HT-29 (cell line): ENCODE measurements around a stretch of chr18.

GRCh38 chr18:58381634-58382124 lies 247.2 kb downstream of the ALPK2 start:
- RAMPAGE, long total RNA: no peak

GRCh38 chr18:58414739-58415393 lies 214.0 kb downstream of the ALPK2 start:
- RAMPAGE, long total RNA: no peak

DNA sequence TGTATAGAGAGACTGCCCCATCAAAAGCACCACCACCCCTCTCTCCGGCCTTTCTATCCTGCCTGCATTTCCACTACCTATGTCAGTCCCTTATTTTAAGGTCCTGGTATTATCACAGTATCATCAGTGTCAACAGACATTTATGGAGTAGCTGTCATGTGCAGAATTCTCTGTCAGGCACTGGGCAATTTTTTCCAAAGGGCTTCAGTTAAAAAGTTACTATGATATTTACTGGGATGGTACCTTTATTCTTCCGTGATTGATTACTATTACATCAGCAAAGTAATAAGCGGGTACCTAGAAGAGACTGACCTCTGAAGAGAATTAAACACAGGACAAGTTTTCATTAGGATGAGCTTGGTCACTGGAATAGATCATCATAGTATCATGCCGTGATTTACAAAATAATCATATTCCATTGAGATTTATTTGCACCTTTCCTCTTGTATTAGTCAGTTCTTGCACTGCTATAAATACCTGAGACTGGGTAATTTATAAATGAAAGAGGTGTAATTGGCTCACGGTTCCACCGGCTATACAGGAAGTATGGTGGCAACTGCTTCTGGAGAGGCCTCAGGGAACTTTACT lies 88.2 kb downstream of the ALPK2 start:
- RAMPAGE, long total RNA: no peak

GRCh38 chr18:58541459-58542206 lies 87.3 kb downstream of the ALPK2 start:
- RAMPAGE, long total RNA: no peak

GRCh38 chr18:58579508-58580190 lies 49.2 kb downstream of the ALPK2 start:
- RAMPAGE, long total RNA: no peak

- RAMPAGE, long total RNA: no peak
Observed at GRCh38 chr18:58623954-58624640, 4.8 kb downstream of the ALPK2 start.

DNA sequence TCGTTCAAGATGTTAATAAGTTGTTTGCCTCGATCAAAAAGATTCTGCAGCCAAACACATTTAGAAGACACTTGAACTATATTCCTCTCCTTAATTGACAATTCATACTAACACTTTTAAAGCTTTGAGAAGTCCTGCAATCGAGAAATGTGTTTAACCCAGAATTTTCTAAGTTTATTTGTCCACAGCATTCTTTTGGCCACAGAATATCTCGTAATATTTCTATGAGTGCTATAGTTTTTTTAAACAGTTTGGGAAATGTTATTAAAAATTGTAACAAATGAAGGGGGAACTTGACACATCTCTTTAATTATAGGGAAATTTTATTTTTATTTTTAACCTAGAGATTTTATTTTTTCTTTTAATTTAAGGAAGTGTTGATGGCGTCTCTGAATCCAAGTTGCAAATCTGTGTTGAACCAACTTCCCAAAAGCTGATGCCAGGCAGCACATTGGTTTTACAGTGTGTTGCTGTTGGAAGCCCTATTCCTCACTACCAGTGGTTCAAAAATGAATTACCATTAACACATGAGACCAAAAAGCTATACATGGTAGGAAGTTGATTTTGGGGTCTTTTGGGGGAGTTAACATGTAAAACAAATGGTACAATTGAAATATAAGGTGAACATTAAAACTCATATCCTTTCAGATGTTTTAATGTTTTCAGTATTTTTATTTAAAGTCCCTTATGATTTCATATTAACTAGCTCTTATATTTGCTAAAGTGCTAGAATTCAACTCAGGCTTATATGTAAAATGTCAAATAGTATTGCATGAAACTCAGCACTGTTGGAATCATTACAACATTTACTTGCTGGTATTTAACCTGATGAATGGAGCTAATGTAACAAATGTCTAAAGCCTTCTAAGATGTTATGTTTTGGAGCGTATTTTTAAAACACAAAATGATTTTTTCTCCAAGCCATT lies 38.0 kb downstream of the MALT1 start:
- RAMPAGE, long total RNA: no peak

DNA sequence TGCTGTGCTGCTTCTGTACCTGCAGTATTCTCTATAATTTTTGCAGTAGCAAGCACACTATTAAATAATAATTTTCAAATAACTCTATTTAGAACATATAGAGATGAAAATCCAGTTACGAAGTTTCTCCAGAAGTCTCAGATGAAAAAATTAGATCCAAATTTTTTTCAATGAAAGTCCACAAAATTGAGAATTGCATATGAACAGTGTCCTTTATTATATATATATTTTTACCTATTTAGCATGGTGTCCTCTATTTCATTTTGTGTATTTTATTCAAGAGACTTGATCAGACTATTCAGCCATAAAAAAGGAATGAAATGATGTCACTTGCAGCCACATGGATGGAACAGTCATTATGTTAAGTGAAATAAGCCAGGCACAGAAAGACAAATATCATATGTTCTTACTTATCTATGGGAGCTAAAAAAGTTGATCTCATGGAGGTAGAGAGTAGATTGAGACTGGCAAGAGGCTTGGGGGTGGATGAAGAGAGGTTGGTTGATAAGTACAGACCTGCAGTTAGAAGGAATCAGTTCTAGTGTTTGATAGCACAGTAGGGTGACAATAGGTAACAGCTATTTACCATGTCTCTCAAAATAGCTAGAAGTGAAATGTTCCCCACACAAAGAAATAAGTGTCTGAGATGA lies 40.9 kb downstream of the MALT1 start:
- RAMPAGE, long total RNA: no peak

DNA sequence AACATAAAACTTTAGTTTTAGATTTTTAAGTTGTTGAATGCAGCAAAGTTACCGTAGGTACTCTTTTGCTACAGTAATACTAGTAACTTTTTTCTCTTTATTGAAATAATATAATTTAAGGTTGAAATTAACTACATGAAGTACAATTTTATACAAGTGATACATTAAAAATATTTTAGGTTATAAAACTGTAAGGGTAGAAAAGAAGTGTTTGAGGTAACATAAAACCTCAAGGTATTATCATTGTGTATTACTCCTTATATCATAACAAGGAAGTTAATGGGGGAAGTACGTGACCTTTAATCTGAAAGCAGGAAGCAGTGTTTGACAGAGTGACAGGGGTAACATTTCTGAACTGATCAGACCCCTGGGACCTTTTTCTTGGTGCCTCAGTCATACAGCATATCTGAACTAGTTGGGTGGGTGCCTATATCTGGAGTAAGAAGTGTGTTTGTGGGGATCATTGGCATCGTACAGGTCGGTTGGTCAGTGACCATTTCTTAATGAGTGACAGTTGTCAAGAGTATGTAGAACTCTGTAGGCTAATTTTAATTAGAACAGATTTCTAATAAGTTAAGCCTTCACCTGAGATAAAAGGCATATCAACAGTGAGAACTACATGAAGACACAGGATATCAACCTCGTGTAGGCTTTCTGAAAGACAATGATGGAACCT lies 43.0 kb downstream of the MALT1 start:
- RAMPAGE, long total RNA: no peak

DNA sequence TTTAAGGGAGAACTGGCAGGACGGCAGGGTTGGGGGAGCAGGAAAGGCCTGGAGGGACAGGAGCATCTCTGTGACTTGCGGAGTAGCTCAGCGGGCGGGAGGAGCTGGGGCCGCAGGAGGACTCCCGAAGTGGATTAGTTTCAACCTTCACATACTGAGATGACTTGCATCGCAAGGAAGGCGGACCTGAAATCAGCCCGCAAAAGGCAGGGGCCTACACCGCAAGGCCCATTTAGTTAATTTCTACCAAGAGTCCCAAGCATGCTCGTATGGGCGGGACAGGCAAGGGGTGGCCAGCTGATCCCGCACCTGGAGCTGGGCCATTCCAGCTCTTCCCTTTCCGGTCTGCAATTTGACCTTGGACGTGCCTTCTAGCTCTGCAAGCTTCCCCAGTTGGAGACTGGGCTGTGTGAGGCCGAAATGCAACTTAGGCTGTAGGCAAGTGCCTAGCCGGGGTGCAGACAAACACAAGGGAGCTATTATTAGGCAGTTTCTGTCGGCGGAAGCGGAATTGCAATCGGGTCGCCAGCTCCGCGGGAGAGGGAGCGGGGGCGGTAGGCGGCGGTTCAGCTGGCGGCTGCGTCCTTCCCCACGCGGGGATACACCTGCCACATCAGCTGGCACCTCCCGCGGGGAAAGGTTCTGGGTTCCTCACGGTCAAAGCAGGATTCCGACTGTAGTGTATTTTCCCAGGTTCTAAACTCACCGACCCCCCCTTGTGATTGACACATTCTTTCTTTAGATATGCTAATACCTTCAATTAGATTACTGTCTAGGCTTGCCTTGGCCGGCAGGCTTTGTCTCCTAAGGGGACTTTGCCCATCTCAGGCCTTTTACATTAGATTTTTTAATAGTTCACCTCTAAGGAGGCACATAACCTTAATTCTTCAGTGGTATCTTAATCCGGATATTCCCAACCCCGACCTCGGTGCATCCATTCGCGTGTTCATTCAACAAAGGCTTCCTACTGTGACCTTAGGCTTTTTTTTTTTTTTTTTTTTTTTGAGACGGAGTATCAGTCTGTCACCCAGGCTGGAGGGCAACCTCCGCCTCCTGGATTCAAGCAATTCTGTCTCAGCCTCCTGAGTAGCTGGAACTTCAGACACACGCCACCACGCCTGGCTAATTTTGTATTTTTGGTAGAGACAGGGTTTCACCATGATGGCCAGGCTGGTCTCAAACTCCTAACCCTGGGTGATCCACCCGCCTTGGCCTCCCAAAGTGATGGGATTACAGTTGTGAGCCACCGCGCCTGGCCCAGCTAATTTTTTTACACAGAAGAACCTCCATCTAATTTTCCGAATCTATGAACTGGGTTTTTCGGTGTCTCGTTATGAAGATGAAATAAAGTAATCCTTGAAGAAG lies 17.0 kb upstream of the ZNF532 start:
- RAMPAGE, long total RNA: no peak

- RAMPAGE, long total RNA: no peak
Observed at GRCh38 chr18:58864289-58864569, 448 bp upstream of the ZNF532 start.

DNA sequence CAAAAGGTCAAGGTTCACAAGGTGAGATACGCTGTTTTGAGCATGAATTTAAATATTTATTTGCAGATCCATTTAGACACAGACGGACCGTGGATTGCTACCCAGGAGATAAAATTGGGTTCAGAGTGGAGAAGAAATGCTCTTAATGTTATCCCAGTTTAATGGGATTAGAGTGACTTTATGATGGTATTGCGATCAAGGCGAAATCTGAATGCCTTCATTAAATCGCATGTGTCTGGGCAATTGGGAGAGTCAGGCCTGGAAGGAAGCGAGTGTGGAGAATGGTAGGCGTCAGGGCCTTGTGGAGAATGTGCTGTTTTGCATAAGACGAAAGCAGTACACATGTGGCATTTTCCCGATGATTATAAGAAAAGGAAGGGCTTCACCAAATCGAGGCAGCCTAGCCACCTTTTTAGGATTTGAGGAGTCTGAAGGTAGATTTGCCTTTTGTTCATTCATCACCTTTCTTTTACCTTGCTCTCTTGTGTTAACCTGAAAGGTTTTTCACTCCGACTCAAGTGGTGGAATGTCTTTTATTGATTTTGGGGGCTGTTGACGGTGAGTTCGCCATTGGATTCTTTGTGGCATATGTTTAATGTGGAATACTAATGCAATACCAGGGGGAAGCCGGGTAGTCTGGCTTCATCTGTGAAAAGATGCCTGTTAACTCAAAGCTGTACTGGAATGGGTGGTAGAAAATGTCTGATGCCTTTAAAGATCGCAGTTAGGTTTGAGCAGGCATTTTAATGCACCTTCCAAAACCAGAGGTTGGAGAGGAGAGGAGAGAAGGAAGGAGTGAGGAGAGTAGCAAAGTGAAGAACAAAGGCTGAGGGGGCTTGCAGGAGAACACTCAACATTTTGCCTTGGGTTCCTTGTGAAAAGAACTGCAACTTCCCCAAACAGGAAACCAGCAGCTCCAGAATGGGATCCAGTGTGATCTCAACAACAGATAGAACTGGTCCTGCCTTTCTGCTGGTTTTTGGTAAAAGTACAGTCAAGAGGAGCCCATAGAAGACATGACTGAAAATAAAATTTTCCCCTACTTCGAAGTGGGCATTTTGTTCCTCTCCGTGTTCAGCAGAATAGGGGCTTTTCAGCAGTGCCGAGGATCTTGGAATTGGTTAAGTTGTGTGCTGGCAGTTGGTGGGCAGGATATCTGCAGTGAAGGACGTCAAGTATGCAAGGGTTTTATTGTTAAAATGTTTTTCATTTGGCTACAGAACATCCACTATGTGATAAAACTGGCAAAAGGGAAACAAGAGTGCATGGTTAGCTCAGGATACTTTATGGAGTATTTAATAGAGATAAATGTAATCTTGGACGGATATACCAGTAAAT lies 1.4 kb downstream of the ZNF532 start:
- RAMPAGE, long total RNA: no peak

DNA sequence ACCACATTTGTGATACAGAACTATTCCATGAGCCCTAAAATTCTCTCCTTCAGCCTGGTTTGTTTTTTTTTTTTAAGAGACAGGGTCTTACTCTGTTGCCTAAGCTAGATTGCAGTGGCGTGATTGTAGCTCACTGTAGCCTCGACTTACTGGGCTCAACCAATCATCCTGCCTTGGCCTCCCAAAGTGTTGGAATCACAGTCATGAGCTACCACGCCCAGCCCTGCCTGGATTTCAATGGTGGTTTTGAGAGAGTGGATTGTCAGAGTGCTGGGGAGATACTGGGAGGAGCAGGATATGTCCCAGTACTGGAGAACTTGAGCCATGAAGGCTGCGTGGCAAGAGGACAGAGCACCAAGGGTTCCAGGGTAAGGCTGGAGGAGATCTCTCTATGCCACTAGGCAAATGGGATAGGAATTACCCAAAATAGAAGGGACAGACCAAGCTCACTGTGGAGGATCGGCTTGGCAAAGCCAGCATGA lies 46.2 kb downstream of the ZNF532 start:
- RAMPAGE, long total RNA: no peak

GRCh38 chr18:59029966-59030603 lies 109.6 kb upstream of the SEC11C start:
- RAMPAGE, long total RNA: no peak

- RAMPAGE, long total RNA: no peak
Observed at GRCh38 chr18:59324801-59326208, 6.9 kb upstream of the CPLX4 start.

DNA sequence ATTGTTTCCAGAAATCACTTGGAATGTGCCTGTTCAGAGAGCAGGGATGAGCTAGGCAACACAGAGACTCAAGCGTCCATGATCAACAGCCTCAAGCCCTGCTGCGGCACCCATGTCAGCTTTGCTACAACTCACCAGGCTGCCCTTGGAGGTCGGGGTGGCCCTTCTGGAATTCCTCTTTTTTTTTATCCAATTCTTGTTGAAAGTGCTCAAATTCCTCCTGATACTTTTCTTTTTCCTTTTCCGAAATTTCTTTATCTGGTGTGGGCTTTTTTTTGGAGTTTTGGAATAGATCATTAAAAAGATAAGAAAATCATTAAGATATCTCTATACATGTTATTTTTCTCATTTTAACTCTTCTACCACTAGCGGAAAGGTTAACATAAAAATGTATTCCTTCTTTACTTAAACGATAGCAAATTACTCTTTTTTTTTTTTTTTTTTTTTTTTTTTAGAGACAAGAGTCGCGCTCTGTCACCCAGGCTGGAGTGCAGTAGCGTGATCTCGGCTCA lies 13.2 kb downstream of the LMAN1 start:
- RAMPAGE, long total RNA: no peak

GRCh38 chr18:59700596-59701161 lies 3.5 kb upstream of the CCBE1 start:
- RAMPAGE, long total RNA: no peak

DNA sequence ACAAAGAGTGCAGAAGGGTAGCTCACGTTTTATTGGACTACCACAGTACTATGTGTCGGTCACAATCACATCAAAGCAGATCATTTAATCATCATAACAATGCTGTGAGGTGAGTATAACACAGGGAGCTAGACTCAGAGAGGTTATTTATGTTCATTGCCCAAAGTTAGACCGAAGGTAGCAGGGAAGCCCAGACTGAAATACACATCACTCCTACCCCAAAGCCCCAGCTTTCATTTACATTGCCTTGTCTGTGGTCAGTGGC lies 160.7 kb downstream of the CDH20 start:
- RAMPAGE, long total RNA: no peak

GRCh38 chr18:61652153-61652500 lies 240.7 kb downstream of the RNF152 start:
- RAMPAGE, long total RNA: no peak

- RAMPAGE, long total RNA: no peak
Observed at GRCh38 chr18:61743784-61744228, 149.0 kb downstream of the RNF152 start.